Bile duct (tissue), 1 donor: Measurements from ENCODE around the genes CRX and BSPH1.

GRCh38 chr19:47497609-47498199 is 13.7 kb upstream of the KPTN start:
- PRO-cap: no peak

- PRO-cap: no peak
Measured at GRCh38 chr19:47572593-47573049, 327 bp downstream of the ZNF541 start.

DNA sequence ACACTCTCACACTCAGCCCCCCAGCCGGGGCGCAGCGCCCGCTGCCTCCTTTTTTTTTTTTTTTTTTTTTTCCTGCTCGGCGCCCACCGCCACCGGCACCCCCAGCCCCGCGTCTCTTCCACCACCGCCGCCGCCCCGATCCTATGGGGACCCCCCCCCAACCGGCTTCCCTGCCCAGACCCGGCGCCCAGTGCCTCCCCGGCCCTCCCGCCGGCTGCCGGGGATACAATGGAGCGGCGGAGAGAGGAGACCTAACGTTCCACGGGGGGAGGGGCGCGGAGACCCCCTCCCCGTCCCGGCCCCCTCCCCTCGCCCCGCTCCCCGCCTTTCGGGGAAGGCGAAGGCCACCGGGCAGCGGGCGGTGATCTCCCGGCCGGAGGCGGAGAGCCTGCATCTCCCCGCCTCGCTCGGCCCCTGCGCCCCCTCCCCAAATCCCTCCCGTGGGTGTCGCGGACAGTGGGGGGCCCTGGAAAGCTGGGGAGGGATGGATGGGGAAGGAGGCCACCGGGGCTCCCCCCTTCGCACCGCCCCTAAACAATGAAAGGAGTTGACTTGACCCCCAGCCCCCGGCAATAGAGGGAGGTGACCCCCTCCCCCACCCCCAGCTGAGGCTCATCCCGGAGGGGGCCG is 509 bp downstream of the BICRA start:
- PRO-cap: no peak

DNA sequence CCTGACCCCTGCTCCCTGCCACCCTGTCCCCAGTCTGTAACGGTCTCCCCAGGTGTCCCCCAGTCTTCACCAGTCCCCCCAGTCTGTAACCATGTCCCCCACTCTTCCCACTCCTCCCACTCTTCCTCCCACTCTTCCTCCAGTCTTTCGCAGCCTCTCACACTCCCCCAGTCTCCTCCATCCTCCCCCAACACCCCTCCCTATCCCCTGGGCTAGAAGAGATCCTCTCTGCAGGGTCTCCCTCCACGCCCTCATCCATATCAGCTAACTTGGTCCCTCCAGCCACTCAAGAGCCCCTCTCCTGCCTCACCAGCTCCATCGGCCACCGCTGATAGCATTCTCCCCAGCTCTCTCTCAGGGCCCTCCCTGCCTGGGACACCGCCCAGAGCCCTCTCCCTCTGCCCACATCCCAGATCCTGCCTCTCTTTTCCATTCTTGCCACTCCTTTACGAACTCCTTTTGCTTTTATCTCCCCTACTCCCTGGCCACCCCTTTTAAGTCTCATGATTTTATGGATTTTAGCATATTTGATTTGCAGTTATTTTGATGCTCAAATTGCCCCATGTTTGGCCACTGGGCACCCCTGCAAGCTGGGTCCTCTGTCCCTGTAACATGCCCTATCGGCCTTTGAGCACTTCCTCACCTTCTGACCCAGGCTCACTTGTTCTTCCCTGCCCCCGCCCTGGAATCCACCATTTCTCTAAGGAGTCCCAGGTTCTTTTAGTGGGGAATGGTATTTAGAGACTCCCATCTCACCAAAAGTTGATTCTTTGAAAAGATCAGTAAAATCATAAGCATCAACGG is 586 bp downstream of the EHD2 start:
- PRO-cap: unidirectional peak, minus-strand start at position 356 of the sequence

DNA sequence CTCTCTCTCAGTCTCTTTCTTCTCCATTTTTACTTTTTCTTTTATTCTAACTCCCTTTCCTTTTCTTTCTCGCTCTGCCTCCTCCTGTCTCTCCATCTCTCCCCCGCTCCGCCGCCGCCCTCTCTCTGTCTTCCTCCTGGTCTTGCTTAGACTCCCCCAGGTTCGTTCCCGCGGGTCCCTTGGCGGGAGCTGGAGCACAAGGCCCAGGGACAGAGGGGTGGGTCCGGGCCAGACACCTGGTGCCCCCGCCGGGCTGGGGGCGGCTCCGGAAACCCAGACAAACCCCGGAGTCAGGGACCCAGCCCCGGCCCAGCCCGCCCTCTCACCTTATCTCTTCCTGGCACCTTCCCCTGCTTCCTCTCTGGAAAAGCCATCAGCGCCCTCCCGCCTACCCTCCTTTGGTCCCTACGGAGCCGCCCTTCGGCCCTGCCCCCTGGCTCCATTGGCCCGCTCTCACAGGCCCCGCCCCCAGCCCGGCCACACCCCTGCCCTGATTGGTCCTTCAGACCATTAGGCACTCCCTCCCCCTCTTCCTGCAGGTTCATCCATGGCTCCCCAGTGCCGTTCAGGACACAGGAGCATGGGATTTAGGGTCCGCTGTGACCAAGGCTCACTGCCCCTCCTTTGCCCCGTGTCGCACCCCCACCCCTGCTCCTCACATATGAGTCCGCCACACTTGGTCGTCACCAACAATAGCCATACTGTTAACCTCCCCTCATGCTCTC is 15.3 kb upstream of the NOP53 start:
- PRO-cap: unidirectional peak, minus-strand start at position 363 of the sequence; unidirectional peak, minus-strand start at position 400 of the sequence

DNA sequence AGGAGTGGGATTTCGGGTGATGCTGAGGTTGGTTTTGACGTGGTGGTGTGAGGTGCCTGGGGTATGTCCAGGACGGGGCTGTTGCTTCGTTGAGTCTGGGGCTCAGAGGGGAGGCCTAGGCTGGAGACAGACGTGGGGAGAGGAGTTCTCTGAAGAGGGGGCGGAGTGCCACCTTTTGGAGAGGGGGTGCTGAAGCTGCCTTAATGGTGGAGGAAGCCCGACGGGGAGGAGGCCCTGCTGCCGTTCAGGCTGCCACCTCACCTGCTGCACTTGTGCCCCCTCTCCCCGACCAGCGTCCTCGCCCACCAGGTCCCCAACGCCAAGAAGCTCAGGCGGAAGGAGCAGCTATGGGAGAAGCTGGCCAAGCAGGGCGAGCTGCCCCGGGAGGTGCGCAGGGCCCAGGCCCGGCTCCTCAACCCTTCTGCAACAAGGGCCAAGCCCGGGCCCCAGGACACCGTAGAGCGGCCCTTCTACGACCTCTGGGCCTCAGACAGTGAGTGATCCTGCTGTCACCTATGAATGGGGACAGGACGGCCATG is 5.3 kb downstream of the NOP53 start:
- PRO-cap: no peak

GRCh38 chr19:47762907-47763463 is 15.5 kb upstream of the SELENOW start:
- PRO-cap: no peak

GRCh38 chr19:47821813-47822322 is at the start of gene CRX:
Gene CRX, plus strand, starts transcription at chr19:47821937.
- PRO-cap: no peak

GRCh38 chr19:47992110-47992402 is at the start of gene BSPH1:
Gene BSPH1, minus strand, starts transcription at chr19:47992170.
- PRO-cap: no peak

DNA sequence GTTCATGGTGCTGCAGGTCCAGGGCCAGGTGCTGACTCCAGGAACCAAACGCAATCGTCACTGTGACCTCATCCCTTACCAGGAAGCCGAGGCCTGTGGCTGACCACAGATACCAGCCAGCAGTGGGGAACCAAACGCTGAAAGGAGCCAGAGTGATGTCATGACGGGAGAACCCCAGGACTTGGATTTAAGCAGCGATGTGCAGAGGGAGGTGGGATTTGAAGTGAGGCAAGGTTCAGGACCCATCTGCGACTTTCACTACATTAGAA is 24.9 kb downstream of the CARD8 start:
- PRO-cap: unidirectional peak, minus-strand start at position 56 of the sequence

DNA sequence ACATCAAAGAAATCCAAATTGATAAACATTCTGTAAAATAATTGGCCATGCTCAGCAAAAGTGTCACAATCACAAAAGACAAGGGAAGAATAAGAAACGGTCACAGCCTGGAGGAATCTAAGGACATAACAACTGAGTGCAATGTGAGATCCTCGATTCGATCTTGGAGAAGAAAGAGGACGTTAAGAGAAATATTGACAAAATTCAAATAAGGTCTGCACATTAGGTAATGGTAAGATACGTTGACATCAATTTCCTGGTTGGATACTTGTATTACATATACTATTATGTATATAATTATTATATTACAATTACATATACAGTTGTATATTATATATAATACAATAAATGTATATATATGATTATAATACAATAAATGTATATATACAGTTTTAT is 1.1 kb upstream of the CARD8 start:
- PRO-cap: no peak

GRCh38 chr19:48291208-48291600 is 21.3 kb downstream of the ZNF114 start:
- PRO-cap: no peak

DNA sequence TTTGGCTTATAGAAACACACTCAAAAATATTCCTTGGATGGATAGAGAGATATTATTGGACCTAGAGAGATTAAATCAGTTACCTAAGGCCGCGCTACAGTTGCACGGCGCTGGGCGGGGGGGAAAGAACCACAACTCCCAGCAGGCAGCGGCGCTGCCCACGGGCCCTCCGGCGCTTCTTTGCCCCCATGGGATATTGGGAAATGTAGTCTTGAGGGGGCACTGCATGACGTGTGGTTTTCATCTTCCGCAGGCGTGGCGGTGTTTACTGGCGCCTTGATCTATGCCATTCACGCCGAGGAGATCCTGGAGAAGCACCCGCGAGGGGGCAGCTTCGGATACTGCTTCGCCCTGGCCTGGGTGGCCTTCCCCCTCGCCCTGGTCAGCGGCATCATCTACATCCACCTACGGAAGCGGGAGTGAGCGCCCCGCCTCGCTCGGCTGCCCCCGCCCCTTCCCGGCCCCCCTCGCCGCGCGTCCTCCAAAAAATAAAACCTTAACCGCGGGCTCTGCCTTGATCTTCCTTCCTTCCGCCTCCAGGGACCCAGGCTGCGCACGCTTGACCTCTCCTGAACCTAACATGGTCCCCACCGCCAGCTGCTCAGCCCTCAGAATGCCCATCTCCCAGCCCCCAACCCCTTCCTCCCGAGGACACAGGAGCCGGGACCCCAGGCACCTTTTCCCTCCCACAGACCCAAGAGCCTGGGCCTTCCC is 4.9 kb downstream of the EMP3 start:
- PRO-cap: unidirectional peak, plus-strand start at position 289 of the sequence; bidirectional peak, plus-strand start at position 524 of the sequence, minus-strand start at position 397 of the sequence

GRCh38 chr19:48333616-48334300 is 8.4 kb downstream of the EMP3 start:
- PRO-cap: unidirectional peak, minus-strand start at chr19:48333926; unidirectional peak, minus-strand start at chr19:48334137

- PRO-cap: unidirectional peak, minus-strand start at chr19:48398815
Measured at GRCh38 chr19:48398422-48398881, 5.0 kb downstream of the GRIN2D start.

DNA sequence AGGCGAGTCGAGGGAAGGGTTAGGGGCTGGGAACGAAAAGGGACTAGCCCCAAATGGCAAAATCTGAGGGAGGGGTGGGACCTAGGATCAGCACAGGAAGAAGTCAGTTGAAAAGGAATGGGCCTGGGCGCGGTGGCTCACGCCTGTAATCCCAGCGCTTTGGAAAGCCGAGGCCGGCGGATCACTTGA is 5.6 kb downstream of the GRIN2D start:
- PRO-cap: no peak

DNA sequence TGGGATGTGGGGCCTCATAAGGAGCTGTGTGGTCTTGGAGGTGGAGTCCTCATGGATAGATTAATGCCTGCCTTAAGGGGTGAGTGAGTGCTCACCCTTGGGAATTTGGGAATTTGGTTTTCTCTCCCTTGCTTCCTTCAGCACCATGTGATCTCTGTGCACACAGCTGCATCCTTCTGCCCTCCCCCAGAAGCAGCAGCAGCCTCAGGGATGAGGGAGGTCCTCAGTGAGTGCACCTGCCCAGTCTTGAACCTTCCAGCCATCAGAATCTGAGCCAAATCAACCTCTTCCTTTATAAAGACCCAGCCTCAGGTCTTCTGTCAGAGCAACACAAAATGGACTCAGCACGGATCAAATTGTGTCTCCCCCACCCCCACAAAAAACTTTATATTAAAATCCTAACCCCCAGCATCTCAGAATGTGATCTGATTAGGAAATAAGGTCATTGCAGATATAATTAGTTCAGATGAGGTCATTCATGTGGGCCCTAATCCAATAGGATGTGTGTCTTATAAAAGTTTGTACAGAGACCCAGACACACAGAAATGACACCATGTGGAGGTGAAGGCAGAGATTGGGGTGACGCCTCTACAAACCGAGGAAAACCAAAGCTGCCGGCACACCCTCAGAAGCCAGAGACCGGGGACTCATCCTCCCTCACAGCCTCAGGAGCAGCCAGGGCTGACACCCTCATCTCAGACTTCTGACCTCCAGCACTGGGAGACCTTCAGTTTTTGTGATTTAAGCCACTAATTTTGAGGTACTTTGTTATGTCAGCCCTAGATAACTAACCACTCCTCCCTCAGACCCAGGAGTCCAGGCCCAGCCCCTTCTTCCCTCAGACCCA is 13.0 kb downstream of the CYTH2 start:
- PRO-cap: no peak

DNA sequence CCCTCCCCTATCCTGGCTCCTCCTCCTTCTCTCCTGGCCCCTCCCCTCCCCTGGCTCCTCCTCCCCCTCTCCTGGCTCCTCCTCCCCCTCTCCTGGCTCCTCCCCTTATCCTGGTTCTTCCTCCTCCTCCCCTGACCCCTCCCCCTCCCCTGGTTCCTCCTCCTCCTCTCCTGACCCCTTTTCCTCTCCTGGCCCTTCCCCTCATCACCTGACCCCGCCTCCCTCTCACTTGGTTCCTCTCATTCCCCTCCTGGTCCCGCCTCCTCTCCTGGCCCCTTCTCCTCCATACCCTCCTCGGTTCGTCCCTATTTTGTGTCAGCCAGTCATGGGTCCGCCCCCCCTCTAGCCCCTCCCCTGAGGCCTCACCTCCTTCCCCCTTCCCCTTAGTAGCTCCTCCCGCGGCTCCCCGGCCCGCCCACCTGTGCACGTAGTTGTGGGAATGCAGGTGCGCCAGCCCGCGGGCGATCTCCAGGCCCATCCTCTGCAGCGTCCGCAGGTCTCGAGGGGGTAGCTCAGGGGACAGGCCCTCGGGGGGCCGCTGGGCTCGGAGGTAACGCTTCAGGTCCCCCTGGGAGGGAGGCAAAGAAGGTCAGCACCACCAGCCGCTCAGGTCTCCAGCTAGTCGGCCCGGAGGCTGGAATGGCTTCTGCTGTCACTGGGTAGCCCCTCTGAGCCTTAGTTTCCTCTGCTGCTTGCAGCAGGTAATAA is 9.5 kb downstream of the LMTK3 start:
- PRO-cap: unidirectional peak, plus-strand start at position 430 of the sequence; unidirectional peak, plus-strand start at position 471 of the sequence

GRCh38 chr19:48608701-48609240 is 2.2 kb downstream of the SPACA4 start:
- PRO-cap: no peak

DNA sequence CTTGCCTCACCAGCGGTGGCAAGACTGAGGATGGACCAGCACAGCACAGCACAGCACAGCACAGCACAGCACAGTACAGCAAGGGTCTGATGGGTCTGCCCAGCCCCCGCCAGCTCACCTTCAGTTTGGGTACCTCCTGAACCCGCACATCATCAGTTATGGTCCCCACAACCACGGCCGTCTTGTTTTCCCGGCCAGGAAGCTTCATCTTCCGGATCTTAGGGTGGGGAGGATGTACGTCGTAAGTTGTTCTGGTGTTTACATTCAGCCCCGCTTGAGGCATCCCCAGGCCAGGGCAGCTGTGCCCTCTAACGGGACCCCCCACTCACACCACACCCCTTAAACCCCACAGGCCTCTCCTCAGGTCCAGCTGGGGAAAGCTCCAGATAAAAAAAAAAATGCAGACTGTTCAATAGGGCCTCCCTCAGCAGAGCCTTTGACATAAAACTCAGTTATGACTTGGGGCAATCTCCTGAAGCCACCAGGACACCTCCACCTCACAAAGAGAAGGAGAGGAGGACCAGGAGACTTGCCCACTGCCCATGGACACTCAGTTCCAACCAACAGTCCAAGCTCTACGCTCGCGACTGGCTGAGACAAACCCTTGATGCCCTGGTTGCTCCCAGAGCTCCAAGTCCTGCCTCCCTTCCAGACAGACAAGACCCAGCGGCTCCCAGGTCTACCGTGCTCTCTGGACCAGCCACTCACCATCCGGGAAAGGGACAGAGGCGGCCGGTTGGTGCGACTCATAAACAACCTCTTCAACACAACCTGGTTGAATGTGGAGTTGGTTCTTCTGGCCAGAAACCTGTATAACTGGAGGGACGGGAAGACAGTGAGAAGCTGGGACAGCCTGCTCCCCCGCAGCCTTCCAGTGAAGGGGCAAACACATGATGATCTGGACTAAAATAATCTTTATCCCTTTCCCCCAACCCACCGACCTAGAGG is 2.0 kb upstream of the FAM83E start:
- PRO-cap: no peak